ENCODE data around the gene POC1B.

GRCh38 chr12:82688157-82688604, 1.5 kb downstream of the TMTC2 start:
- PRO-cap, result unidirectional peak, minus-strand start at chr12:82688272

- PRO-cap, result unidirectional peak, plus-strand start at chr12:86811090
Observed at GRCh38 chr12:86810810-86811216, 554.6 kb upstream of the MGAT4C start.

DNA sequence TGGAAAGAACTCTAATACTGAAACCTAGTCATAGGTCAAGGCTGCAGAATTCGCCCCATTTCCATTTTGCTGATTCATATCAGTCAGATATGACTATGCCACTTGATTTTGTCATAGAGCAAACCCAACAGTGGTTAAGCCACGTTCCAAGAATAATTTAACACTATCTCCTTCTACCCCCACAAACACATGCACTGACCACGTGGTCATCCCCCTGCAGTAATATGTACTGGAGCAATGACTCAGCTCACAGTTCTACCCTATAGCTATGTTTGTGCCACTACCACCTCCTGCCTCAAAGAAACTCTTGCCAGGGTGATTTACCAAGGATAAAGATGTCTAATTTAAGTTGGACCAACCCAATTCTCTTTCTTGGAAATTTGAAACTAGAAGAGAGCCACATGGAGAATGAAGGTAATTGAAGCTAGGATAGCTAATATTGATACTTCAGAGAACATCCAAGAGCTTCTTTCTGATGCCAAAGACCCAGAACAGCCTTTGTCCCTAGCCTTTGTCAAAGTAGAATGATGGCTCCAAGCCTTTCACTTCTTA, 157.7 kb downstream of the TMTC3 start:
- PRO-cap, result no peak

DNA sequence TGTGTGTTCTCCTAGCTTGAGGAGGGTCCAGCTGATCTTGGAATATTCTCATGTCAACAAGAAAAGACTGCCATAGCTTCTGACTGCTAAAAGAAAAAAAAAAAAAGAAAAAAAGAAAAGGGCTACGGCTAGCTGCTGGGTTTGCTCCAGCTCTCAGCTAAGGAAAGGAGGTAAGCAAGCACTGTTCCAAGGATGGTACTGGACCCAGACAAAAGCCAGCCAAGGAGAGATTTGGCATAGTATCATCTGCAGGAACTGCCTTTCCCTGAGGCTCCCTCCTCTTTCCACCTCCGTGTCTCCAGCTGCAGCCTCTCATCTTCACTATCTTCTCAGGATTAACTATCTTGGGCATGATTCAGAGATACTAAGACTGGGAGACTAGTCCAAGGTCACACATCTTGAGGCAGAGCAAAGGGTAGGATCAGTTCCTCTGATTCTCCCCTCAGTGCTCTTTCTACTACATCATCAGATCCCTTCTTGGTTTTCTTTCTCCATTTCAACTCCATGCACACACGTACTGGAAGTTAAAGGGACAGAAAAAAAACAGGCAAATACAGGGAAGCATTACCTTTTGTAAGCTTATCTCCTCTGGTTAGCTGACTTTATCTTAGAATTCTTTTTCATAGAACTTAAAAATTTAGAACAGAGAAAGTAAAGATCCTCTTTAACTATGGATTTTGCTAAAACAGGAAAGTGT, 5.9 kb downstream of the KITLG start:
- PRO-cap, result no peak

- PRO-cap, result no peak
Observed at GRCh38 chr12:89140513-89141018, 211.7 kb downstream of the DUSP6 start.

DNA sequence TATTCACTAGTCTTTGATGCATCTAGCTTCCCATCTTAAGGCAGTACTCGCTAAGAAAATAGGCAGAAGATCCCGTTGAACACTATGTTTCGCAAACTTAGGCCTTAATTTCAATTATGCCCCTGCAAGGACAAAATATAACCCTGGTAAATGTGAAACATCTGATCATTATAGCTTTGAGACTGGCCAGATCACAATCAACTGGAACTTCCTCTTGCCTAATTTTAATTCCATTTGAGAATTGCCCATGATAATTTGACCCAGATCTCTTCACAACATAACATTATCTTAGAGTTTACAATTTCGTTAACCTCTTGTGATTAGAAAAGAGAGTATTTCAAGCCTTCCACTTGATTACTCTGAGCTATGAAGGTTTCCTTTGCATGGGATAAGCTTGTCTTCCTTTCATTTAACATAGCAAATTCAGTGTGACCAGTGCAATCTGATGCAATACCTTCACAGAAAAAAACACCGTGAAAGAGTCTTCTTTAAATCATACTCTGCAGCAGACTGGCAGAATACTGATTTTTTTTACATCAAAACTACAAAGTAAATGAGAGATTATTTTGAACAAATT, 143.7 kb downstream of the DUSP6 start:
- PRO-cap, result no peak

DNA sequence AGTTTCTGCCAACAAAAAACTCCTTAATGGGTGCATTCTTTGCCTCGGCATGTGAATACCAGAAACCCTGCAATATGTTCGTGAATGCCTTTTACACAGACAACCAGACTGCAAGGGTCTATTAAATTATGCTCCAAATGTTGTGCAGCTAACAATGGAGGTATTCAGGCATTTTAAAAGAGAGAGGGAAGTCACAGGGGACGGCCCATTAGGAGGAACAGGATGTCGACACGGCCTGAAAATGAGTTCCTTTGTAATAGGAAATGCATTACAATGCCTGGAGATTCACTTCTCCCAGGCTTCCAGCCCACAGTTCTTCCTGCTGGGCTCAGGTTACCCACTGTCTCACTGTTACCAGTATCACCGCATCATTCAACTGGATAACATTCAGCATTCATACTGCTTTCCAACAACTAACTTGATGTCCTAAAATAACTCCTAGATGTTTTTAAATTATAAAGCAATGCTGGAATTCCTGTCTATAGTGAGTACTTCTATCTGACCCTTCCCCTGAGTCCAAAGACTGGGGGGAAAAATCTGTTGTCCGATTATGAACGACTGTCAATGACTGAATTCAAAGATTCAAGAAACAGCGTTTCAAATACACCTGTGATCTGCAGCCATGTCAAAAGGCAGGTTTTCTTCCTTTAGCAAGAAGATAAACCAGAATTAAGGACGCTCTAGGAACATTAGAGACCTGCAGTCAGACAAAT, 2.4 kb downstream of the DUSP6 start:
- PRO-cap, result unidirectional peak, plus-strand start at position 268 of the sequence; unidirectional peak, plus-strand start at position 368 of the sequence

DNA sequence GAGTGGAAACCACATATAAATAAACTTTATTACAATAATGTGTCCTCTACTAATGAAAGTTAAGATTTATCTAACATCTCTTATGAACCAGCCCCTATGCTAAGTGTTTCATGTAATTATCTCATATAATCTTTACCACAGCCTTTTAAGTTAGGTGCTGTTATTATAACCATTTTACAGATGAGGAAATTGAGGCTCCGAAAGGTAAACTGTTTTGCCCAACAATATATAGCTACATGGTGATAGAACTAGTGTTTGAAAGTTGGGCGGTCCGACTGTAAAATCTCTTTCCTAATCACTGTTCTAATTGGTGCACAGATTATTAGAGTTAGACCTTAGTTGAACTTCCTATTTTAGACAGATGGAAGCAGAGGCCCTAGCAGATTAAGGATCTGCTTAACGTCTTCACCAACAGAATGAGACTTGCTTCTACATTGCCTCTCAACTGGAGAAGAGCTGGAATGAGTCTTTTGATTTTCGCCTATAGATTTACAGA, 30.0 kb upstream of the DUSP6 start:
- PRO-cap, result no peak

- PRO-cap, result bidirectional peak, plus-strand start at chr12:89526028, minus-strand start at chr12:89525998; unidirectional peak, minus-strand start at chr12:89526191; unidirectional peak, minus-strand start at chr12:89526259
Observed at GRCh38 chr12:89525765-89526575, at the start of gene POC1B. POC1B (minus strand) TSS chr12:89526047.

DNA sequence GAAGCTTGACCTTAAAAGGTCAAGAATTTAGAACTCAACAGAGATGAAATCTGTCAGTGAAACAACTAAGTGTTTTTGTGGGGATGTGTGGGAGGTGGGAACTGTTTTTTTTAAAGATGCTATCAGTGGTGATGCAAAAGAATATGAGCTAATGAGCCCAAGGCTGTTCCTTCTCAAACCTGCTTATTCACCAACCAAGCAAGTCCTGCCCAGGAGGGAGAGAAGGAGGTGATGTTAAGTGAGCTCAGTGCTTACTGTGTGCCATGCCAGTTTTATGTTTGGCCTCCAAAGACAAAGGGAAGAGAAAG, 40.8 kb upstream of the POC1B start:
- PRO-cap, result no peak

DNA sequence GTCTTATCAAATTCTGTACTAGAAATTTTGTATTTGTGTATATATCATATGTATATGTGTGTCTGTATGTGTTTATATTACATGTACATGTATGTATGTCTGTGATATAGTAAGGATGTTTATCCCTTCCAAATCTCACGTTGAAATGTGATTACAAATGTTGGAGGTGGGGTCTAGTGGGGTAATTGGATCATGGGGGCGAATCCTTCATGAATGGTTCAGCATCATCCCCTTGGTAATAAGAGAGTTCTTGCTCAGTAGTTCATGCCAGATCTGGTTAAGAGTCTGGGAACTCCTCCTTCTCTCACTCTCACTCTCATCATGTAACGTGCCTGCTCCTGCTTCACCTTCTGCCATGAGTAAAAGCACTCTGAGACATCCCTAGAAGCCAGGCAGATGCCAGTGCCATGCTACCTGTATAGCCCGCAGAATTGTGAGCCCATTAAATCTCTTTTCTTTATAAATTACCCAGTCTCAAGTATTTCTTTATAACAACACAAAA, 61.0 kb downstream of the ATP2B1 start:
- PRO-cap, result no peak

DNA sequence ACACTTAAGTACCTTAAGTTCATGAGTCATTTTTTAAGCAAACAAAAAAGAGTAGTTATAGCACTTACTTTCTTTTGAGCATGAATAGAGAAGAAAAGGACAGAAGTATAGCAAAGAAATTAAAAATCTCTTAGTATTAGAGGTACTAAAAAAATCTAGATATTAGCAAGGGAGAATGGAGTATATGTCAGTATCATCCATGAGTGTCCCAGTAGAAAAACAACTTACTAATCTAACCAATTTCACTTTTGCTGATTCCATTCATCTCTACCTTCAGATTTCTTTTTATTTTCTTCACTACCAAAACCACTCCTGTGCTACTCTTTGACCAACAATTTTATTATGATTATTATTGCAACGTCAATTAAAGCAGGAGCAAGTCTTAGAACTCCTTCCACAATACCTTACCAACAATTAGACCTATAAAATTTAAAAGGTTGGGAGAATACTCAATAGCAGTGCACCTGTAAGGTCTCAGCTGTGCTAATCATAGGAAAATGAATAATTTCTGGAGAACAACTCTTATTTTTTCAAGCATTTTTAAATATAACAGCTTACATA, 8.2 kb downstream of the ATP2B1 start:
- PRO-cap, result no peak

DNA sequence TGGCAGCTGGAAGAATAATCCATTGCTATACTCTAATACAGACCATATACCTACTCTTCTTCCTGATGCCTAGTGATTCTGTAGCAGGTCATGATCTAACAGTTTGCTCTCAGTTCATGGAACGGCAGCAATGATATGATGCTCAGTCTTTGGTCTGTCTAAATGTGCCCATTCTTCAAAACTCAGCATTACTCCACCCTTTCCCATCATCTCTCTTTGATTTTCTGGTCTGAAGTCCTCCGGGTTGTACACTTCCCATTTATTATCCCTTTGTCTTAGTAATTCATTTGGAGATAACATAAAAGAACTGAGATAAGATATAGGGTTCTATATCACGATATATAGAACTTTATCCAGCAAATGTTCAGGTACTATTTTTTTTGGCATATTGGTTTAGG, 7.6 kb downstream of the ATP2B1 start:
- PRO-cap, result no peak

DNA sequence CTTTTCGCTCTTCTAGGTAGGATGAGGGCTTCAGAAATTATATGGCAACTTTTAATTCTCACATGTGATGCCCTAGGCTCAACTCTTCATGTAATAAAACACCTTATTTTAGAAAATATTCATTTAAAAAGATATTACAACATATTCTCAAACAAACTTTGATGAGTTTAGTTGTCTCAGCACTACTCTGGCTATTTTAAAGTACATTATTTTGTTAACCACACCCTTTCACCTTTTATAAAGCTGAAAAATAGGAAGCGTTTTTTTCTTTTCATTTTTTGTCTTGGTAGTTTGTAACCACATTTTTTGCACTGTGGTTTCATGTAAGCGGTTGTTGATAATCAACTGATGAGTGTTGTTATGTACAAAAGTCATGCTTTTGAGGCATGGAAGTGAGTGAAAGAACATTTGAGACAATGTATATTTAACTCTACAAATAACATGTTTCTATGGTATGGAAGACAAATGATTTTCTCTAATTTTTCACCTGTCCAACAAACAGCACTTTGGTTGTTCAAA, 52.1 kb upstream of the ATP2B1 start:
- PRO-cap, result no peak

DNA sequence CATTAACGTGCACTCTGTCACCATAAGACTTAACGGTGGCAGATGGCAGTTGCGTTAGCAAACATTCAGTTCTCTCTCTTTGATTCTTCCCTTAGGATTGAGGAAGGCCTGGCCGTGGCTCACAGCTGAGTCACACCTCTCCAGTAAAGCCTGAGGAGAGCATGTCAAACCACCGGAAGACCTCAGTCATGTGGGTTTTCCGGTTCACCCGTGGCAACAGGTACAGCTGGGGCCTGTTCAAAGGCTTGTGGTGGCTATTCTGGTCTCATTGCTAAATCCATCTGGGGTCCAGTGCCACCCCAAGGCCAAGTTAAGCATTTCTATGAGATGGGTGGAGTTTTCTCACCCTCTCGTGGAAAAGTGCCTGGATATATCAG, 545.1 kb upstream of the ATP2B1 start:
- PRO-cap, result bidirectional peak, plus-strand start at position 268 of the sequence, minus-strand start at position 132 of the sequence; unidirectional peak, minus-strand start at position 283 of the sequence

DNA sequence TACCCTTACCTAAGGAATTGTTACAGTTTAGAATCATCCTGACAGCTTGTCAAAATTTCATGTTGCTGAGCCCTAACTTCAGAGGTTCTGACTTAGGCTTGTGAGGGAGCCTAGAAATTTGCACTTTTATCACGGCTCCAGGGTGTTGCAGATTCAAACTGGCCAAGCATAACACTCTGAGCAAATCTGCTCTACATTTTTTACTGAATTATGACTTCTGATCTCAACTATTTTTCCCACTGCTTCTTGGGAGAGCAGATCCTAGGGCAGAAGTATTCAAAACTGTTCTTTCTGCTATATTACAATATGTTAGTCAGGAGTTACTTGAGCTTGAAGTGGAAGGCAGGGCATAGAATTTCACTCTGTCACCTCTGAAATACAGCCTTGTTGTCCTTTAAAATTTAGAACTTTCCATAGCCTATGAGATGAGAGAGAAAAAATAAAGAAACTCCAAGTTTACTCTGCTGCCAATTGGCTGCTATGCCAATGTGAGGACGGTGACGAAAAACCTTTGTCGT, 16.3 kb upstream of the KERA start:
- PRO-cap, result no peak

- PRO-cap, result no peak
Observed at GRCh38 chr12:91126517-91127160, 15.3 kb upstream of the LUM start.

GRCh38 chr12:91179322-91179899, 3.2 kb downstream of the DCN start:
- PRO-cap, result bidirectional peak, plus-strand start at chr12:91179543, minus-strand start at chr12:91179461

DNA sequence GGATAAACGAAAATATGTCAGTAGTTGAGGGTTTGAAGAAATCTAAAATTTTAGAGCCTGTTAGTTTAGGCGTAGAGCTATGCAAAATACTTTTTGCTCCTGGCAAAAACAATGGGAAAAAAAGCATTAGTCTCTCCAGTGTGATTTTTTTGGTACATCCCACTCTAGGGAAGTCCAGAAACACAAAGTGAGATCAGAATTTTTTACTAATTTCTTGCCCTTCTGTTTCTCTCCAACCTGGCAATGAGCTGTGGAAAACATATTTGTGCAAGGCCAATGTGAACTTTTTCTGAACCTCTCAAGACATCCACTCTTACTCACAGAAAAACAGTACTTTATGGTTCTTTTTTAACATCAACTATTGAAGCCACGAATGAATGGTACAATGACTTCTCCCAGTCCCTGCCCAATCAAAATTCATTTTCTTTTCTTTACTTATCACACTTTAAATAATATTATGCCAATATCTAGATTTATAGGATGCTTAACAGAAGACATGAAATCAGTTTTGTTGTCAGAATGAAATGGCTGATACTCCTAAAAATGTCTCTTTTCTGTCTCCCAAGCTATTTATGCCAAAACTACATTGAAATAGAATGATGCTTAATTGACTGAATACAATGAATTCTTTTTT, 57.0 kb upstream of the DCN start:
- PRO-cap, result no peak

DNA sequence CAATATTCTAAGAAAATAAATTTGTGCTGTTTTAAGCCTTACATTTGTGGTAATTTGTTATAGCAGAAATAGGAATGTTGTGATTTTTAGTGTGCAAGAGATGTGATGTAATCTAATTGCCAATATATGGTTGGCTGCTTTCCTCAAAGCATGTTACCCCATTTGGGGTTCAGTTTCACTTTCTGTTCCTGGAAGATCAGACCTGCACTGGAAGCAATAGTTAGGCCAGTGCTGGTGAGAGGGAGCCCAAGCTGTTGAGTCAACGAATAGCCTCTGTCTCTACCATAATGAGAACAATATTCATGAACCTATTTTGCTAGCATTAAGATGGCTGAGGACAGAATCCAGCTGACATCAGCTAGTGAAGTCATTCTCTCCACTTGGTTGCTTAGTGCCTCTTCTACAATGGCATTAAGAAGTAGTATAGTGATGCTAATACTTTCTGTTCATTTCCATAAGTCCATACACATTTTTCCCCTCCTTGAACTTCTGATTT, 379.9 kb upstream of the DCN start:
- PRO-cap, result unidirectional peak, plus-strand start at position 228 of the sequence

Data from bronchial lymph node (tissue), 1 donor.